Fibroblast of the aortic adventitia (primary cell): Measurements from ENCODE around the genes ZC3H8 and IL36RN.

GRCh38 chr2:112004074-112004366 lies 51.0 kb upstream of the TMEM87B start:
- CAGE, long polyA plus RNA, result no peak

DNA sequence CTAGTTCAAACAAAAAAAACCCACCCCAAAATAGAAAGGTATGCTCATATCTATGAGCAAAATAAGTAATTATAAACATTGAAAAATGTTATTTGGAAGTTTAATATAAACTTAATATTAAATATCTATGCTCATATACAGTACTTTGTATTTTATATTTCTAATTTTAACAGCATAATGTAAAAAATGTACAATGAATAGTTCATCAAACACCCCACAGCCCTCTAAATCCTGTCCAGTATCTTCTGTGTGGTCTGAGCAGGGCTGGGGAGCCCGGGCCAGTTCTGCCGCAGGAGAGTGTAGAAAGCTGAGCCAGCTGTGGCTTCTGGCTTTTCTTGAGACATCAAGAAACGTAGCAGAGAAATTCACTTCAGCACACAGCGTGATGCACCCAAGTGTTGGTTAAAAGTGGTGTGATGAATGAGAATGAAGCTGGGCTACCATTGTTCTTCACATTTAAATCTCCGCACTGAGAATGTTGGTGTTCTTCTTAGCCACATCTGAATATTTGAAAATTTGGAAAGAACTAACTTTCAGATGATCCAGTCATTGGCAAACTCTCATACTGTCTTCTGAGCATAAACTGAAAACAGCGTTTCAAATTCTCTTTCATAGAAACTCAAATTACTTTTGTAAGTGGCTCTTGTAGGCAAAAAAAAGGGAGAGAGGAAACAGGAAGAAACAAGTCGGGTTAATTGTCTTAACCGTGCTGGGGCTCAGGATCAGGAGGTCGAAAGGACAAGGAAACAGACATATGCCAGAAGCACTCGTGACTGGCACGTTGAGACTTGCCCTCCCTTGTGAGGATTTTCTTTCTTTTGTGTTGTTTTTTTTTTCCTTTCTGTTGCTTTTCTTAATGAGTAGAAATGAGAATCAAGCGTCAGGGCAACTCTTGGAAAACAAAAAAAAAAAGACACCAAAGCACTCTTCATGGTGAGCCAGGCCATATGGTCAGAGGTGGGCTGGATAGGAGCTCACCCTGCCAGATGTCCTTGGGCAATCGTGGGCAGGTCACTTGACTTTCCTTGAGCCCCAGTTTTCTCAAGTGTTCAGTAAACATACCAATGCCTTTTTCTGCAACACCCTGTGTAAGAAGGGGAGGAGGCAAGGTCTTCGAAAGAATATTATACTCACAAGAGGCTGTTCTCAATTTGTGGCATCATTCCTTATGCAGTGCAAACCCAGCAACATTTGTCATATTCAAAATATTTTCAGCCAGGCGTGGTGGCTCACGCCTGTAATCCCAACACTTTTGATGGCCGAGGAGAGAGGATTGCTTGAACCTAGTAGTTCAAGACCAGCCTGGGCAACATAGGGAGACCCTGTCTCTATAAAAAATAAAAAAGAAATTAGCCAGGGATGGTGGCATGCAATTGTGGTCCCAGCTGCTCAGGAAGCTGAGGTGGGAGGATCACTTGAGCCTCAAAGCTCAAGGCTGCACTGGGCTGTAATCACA lies 23.2 kb upstream of the TMEM87B start:
- CAGE, long polyA plus RNA, result no peak

GRCh38 chr2:112053894-112054906 lies 869 bp upstream of the TMEM87B start:
- CAGE, long polyA plus RNA, result no peak

DNA sequence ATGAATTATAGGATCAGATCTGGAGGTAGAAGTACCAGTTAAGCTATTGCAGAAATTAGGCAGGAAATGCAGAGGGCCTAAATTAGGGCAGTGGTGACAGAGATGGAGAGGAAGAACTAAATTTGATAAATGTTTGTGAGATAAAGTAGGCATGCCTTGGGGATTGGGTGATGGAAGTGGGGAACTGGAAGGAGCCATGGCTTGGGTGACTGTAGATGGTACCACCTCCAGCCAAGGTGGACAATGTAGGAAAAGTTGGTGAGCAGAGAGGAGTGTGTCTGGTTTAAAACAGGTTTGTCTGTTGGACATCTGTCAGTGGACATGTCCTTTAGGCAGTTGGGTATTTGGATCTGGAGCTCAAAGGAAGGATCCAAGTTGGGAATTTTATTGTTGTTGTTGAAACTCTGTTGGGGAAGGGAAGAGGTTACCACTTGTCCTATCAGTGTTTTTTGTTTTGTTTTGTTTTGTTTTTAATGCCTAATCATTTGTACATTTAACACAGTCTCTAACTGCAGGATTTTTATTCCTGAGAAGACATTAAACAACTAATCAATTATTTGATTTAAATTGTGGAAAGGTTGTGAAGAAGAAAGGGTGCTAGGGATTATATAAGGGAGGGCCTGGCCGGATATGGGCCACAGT lies 3.8 kb downstream of the TMEM87B start:
- CAGE, long polyA plus RNA, result no peak

- CAGE, long polyA plus RNA, result no peak
Measured at GRCh38 chr2:112139876-112140566, 1.8 kb downstream of the FBLN7 start.

DNA sequence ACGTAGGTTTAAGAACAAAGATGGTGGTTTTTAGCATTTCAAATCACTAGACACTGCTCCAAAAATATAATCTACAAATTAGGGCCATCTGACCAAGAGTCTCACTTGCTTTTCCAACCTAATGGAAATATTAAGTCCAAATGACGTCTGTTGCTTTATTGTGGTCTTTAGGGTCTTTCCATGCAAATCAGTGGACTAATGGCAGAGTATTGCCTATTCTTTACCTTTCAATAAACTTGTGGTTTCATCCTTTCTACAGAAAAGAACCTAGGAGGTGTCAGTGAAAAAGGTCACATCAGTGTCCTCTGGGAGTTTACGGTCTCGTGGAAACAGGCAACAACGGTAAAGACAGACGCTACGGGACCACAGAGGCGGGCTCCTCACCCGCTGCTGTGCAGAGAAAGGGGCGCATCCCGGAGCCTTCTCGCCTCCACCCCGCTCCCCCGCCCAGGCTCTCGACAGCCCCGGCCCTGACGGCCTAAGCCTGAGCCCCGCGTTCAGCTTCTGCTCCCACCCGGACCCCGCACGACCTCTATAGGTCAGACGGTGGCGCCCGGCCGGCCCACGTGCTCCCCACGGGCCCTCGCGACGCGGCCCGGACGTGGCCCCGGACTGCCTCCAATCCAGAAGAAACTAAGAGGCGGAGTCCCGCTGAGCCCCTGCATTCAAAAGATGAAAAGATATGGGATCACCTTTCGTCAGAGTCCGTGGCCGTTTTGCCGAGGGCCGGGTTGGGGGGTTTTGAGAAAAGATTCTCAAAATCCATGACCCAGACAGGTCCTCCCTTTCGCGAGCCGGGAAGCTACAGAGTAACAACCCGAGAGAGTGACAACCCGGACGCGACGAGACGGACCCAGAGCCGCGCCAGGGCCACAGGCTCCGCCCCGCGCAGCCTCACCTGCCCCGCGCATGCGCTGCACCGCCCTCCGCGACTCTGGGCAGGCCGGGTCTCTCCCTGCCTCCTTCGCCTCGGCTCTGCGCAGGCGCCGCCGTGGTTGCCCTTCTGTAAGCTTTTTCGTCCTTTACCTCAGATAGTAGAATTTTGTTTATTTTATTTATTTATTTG lies at the start of gene ZC3H8:
Gene ZC3H8, minus strand, starts transcription at position 827 of the 1,066 bp plus-strand sequence.
- CAGE, long polyA plus RNA, result no peak

- CAGE, long polyA plus RNA, result no peak
Measured at GRCh38 chr2:112583341-112584019, 929 bp upstream of the CHCHD5 start.

DNA sequence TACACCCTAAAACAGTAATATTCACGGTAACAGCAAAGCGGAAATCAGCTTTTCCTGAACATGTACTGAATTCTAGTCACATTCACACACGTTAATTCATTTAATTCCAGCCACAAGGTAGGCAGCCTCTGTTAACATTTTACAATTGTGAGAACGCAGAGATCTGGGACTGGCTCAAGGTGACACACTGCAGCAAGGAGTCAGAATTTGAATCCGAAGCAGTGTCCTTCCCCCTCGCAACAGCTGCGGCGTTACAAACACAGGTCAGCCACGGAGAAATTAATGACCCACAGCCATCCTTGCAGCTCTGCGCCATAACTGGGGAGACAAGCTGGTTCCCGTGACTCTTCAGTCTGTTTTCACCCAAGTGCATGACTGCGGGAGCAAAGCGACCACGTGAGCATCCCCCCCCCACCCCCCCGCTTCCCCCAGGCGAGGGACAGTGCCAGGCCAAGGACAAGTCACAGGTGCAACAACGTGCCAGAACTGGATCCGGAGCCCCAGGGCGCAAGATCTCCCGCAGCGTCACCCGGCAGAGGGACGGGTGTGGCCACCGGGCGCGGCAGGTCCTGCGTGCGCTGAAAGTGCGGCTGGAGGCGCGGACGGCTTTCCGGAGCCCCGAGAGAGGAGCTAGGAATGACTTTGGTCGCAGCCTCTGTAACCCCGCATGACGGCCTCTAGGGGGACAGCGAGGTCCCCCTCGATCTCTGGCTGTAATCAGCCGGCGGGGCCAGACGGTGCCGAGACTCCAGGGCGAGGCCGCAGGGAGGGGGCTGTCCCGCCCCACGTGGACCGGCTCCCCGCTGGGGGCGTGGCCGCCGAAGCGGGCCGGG lies 574 bp upstream of the SLC20A1 start:
- CAGE, long polyA plus RNA, result no peak

DNA sequence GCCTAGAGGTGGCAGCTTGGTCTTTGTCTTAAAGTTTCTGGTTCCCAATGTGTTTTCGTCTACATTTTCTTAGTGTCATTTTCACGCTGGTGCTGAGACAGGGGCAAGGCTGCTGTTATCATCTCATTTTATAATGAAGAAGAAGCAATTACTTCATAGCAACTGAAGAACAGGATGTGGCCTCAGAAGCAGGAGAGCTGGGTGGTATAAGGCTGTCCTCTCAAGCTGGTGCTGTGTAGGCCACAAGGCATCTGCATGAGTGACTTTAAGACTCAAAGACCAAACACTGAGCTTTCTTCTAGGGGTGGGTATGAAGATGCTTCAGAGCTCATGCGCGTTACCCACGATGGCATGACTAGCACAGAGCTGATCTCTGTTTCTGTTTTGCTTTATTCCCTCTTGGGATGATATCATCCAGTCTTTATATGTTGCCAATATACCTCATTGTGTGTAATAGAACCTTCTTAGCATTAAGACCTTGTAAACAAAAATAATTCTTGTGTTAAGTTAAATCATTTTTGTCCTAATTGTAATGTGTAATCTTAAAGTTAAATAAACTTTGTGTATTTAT lies 7.3 kb downstream of the IL36G start:
- CAGE, long polyA plus RNA, result no peak

- CAGE, long polyA plus RNA, result no peak
Measured at GRCh38 chr2:113059005-113059499, at the start of gene IL36RN. TSS of gene IL36RN (plus strand) at chr2:113059198.

DNA sequence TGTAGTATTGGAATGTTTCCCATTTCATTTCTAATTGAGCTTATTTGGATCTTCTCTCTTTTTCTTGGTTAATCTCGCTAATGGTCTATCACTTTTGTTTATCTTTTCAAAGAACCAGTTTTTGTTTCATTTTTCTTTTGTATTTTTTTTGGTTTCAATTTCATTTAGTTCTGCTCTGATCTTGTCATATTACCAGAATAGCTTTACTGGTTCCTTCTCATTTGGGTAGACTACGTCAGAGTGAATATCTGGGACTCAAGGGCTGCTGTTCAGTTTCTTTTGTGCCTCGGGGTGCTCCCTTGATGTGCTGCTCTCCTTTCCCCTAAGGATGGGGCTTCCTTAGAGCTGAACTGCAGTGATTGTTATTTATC lies 29.4 kb upstream of the IL1RN start:
- CAGE, long polyA plus RNA, result no peak

- CAGE, long polyA plus RNA, result no peak
Measured at GRCh38 chr2:113132838-113133626, 5.6 kb downstream of the IL1RN start.

DNA sequence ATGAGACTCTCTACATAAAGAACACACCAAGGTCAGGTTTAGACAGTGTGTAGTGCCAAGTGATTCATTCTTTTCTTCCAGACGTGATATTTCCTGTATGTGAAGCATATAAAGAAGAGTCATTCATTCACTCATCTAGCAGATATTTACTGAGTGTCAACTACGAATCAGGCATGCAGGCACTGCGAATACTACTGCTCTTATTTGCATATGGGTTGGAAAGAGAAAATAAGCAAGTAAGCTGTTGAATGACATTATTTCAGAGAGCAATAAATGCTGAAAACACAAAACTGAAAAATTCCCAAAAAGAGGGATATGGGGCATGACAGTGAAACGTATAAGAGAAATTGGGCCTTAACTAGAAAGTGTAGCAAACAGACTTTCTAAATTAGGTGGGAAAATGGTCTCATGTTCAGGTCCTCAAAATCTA lies 15.3 kb upstream of the PSD4 start:
- CAGE, long polyA plus RNA, result no peak

DNA sequence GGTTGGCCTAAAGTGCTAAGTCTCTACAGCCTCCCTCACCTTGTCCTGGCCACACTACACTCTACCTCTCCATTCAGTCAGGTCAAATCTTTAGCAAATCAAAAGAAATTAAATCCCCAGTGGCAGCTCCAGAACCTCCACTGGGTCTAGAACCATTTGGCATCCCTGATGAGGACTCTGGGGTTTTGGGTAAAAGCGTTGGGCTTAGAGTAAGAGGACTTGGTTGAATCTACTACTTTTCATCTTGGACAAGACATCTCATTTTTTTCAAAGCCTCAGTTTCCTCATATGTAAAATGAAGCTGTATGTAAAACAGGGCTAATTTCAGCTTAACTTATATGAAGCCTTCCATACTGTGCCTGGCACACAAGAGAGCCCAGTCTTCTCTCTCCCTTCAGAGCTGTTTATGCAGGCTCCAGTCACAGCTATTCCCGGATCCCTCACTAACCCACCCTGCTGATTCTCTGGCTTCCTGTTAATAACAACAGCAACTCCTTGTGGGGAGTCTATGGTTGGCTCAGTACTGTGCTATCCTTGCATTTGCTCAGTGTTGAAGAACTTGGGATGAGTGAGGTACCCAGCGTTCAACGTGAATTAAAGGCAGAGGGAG lies 42.9 kb downstream of the PSD4 start:
- CAGE, long polyA plus RNA, result no peak

- CAGE, long polyA plus RNA, result no peak
Measured at GRCh38 chr2:113219812-113220480, 46.2 kb downstream of the PSD4 start.

DNA sequence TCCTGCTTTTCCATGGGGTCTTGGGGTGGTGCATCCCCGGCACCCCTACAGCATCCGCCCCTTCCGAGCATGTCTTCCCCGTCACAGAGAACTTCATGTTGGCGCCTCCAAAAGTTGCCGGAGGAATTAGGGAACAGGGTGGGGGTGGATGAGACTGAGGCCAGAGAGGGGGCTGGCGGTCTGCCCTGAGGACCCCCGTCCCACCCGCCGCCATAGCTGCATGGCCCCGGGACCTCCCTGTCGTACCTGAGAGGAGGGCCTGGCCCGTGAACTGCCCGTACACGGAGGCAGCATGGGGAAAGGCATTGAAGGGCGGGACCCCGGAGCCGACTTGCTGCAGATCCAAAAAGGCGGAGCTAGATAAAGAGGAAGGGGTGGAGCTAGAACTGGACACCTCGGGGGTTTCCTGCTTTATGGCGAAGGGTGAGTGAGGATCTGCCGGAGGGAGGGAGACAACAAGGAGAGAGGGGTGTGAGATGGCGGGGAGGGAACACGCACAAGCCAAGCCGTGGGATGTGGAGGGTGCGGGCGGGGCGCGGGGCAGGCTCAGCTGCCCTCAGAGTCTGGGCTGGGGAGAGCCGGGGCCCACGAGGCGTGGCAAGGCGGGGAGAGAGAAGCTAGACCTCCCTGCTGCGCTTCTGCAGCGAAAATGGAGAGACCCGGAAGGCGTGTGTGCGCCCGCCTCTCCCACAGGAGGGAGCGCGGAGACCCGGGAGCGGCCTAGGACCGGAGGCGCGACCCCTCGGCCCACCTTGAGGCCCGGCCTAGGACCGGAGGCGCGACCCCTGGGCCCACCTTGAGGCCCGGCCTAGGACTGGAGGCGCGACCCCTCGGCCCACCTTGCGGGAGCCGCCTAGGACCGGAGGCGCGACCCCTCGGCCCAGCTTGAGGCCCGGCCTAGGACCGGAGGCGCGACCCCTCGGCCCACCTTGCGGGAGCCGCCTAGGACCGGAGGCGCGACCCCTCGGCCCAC lies 43.3 kb downstream of the PAX8 start:
- CAGE, long polyA plus RNA, result no peak

- CAGE, long polyA plus RNA, result no peak
Measured at GRCh38 chr2:113240783-113242076, 37.5 kb downstream of the PAX8 start.

DNA sequence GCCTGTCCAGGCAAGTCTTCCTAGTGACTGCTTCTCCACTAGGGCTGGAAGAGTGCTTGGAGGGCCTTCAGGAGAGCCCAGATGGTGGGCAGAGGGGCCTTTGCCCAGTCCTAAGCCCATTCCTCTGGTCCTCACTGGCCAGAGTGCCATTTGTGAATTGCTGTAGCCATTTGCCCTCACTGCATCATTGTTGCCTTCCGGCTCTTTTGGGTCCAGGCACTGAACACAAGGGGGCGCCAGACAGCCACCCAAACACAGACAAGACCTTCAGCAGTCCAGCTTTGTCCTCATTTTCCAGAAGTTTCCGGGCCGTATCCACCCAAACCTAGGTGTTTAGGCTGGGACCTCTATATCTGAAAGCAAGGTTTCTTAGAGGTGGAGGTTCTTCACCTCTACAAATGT lies 29.6 kb downstream of the PAX8 start:
- CAGE, long polyA plus RNA, result no peak

DNA sequence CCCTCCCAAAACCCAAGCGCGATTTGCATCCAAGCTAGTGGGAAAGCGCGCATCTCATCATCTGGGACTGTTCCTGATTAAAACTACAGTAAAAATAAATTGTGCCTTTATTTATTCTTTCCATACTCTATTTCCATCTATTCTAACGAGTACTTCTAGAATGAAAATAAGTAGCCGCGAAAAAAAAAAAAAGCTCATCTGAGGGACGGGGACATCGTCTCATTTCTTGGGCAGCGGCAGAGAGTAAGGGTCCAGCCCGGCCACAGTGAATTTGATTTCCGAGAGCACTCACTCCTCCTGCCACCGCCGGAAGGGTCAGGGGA lies 2.3 kb downstream of the PAX8 start:
- CAGE, long polyA plus RNA, result no peak

GRCh38 chr2:113317525-113317916 lies 38.8 kb upstream of the PAX8 start:
- CAGE, long polyA plus RNA, result no peak